ENCODE results near the genes ZNF790, ZNF585A, SPINT2, KCNK6, CATSPERG and PSMD8.

GRCh38 chr19:36771429-36772237 is 974 bp downstream of the ZNF850 start:
- RRBS = 12% methylated on average over 6 of the region's 26 CpGs
CAGE:
- cytosol, long polyA plus RNA = no peak
- long polyA plus RNA = no peak
- nucleus, long polyA plus RNA = no peak

- RRBS = 3% methylated on average over 5 of the region's 43 CpGs
CAGE:
- cytosol, long polyA plus RNA = no peak
- long polyA plus RNA = no peak
- nucleus, long polyA plus RNA = start-site peak on the minus strand at chr19:36838370-36838384, 36 reads
Measured at GRCh38 chr19:36838224-36839094, at the start of gene ZNF790. ZNF790 (minus strand) TSS chr19:36838387.

- RRBS = no CpG with 5 or more reads among the region's 3 CpGs
CAGE:
- cytosol, long polyA plus RNA = no peak
- long polyA plus RNA = no peak
- nucleus, long polyA plus RNA = no peak
Measured at GRCh38 chr19:36851597-36851825, 835 bp downstream of the ZNF345 start.

- RRBS = no CpG with 5 or more reads among the region's 28 CpGs
CAGE:
- cytosol, long polyA plus RNA = no peak
- long polyA plus RNA = no peak
- nucleus, long polyA plus RNA = start-site peak on the minus strand at chr19:37172688-37172708, 134 reads
Measured at GRCh38 chr19:37172292-37173059, at the start of gene ZNF585A. ZNF585A (minus strand) TSS chr19:37172695.

GRCh38 chr19:37595944-37596199 is 1.2 kb downstream of the ZNF540 start:
- RRBS = no CpG with 5 or more reads among the region's 1 CpG
CAGE:
- cytosol, long polyA plus RNA = no peak
- long polyA plus RNA = no peak
- nucleus, long polyA plus RNA = no peak

DNA sequence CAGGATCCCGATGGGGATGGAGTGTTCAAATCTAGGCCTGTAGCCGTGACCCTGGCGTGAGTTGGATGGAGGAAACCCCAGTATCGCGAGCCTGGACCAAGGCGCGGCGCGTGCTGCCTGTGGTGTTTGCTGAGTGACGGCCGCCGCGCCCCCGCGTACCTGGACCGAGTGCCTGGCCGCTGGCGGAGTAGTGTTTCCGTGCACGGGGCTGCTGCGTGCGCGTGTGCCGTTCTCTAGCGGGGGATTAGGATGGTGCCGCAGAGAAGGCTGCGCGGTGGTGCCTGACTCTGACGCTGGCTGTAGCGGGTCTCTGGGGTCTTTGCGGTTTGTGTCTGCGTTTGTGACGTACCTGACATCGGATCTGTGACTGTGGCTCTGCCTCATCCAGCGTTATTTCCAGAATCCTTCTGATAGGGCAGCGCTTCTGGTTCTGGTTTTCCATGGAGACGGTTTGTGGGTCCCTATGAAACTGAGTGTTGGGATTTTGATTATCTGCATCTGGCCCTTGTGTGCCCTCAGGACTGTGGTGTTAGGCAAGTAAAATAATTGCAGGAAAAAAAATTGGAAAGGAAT is 782 bp upstream of the ZFP30 start:
- RRBS = no CpG with 5 or more reads among the region's 37 CpGs
CAGE:
- cytosol, long polyA plus RNA = no peak
- long polyA plus RNA = no peak
- nucleus, long polyA plus RNA = start-site peak on the minus strand centred at position 284 of the sequence, 123 bp wide, 92 reads

DNA sequence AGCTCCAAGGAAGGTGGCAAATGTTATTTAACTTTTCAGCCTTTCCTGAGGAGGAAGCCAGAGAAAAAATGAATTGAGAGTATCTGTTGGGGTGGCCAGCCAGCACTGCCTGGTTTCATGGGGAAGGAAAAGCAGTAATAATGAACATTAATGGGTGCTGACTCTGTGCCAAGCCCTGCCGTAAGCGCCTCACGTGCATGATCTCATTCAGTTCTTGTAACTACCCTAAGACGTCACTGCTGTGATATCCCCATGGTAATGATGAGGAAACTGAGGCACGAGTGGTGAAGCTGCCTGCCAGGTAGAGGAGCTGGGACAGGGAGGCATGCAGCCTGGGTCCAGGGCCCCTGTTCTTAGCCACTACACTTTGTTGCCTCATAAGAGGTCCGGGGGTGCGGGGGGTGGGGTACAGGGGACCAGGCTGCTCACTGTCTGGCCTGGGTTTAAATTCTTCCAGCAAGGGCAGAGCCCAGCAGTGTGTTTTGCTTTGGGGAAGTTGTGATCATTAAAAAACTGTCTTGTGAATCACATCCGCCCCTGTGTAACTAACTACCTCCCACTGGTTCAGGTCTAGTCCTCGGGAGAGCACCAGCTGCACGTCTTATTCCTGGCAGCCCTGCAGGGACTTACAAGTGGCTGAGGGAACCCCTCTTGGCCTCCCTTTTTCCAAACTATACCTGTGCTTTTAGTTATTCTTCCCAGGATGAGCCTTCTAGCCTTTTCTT is 127.3 kb downstream of the SIPA1L3 start:
- RRBS = no CpG with 5 or more reads among the region's 10 CpGs
CAGE:
- cytosol, long polyA plus RNA = no peak
- long polyA plus RNA = no peak
- nucleus, long polyA plus RNA = no peak

GRCh38 chr19:38055129-38055863 is 148.3 kb downstream of the SIPA1L3 start:
- RRBS = no CpG with 5 or more reads among the region's 9 CpGs
CAGE:
- cytosol, long polyA plus RNA = no peak
- long polyA plus RNA = no peak
- nucleus, long polyA plus RNA = no peak

- RRBS = under 1% methylated on average over 23 of the region's 104 CpGs
CAGE:
- cytosol, long polyA plus RNA = start-site peak on the plus strand at chr19:38264509-38264886, 9,546 reads
- long polyA plus RNA = start-site peak on the plus strand at chr19:38264512-38264886, 9,328 and 6,691 reads in 2 replicates
- nucleus, long polyA plus RNA = start-site peak on the plus strand at chr19:38264539-38264665, 2,385 reads; start-site peak on the plus strand at chr19:38264812-38264886, 2,278 reads
Measured at GRCh38 chr19:38263913-38265131, at the start of gene SPINT2. SPINT2 (plus strand) TSS chr19:38264573.

DNA sequence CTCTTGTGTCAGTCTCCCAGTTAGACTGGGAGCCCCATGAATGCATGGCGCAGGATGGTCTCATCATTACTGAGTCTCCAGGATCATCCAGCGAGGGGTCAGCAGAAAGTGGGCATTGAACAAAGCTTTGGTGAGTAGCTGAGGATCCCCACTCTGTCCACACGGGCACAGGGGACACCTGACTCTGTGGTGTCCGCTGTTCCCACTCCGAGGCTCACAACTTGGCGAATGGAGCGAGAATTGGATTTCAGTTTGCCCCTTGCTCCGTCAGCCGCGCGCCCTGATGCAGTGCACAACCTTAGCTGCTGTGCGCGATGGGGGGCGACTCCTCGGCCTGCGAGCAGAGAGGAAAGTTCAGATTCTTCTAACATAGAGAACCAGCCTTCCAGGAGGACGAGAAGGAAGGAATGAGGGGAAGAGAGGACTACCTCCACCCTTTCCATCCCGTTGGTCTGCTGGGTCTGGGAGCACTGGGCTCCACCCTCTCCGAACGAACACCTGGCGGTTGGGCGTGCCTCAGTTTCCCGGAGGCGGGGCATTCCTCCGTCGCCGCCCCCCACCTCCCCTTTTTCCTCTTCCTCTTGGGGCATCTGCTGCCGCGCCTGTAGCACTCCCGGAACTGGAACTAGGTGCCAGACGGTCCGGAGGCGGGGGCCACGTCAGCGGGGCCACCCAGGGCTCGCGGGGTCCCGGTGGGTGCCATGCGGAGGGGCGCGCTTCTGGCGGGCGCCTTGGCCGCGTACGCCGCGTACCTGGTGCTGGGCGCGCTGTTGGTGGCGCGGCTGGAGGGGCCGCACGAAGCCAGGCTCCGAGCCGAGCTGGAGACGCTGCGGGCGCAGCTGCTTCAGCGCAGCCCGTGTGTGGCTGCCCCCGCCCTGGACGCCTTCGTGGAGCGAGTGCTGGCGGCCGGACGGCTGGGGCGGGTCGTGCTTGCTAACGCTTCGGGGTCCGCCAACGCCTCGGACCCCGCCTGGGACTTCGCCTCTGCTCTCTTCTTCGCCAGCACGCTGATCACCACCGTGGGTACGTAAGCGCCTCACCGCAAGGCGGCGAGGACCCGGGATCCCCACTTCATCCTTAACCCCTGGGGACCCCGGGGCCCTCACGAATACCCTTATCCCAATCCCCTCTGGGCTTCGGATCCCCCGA is at the start of gene KCNK6:
KCNK6 (plus strand) TSS at position 596 of the 1,149 bp plus-strand sequence.
- RRBS = 3% methylated on average over 19 of the region's 90 CpGs
CAGE:
- cytosol, long polyA plus RNA = start-site peak on the minus strand centred at position 492 of the sequence, 70 bp wide, 10 reads
- long polyA plus RNA = start-site peak on the plus strand centred at position 611 of the sequence, 36 bp wide, 50 and 45 reads in 2 replicates
- nucleus, long polyA plus RNA = start-site peak on the minus strand centred at position 459 of the sequence, 27 bp wide, 17 reads

GRCh38 chr19:38328196-38329035 is 7.2 kb upstream of the CATSPERG start:
- RRBS = no CpG with 5 or more reads among the region's 5 CpGs
CAGE:
- cytosol, long polyA plus RNA = no peak
- long polyA plus RNA = no peak
- nucleus, long polyA plus RNA = no peak

DNA sequence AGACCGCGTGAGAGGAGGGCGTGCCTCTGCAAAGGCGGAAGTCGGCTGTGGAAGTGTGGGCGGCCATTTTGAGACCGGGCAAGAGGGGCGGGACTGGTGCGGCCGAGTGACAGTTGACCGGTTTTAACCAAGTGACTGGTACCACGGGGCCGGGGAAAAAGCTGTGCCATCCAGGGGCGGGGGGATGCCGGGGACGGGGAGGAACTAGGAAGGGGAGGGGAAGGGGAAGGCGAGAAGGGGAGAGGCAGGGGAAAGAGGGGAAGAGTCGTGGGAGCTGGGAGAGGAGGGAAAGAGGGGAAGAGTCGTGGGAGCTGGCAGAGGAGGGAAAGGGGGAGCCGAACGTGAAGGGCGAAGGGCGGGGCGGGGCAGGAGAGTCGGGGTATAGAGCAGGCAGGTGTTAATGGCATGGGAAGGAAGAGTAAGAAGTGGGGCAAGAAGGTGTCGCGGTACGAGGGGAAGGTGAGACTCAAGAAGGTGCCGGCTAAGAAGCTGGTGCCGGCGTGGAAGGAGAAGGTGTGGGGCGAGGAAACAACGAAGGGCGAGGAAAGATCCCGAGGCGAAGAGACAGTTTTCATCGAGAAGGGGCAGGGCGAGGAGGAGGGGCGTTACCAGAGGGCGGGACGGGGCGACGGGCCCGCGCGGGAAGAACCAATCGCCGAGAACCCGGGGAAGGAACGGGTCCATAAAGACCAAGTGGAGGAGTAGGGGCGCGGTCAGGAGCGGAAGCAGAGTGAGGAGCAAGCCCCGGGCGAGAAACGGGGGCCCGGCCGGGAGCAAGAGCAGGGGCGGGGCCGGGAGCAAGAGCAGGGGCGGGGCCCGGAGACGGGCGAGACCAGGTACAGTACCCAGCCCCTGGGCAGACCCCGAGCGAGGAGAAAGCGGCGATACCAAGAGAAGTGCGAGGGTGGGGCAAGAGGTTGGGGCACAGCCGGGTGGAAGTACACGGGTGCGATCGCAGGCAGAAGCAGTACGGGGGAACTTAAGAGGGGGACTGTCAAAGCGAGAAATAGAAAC is at the start of gene CATSPERG:
CATSPERG (plus strand) TSS at position 93 of the 1,014 bp plus-strand sequence.
- RRBS = 3% methylated on average over 12 of the region's 75 CpGs
CAGE:
- cytosol, long polyA plus RNA = no peak
- long polyA plus RNA = no peak
- nucleus, long polyA plus RNA = no peak

DNA sequence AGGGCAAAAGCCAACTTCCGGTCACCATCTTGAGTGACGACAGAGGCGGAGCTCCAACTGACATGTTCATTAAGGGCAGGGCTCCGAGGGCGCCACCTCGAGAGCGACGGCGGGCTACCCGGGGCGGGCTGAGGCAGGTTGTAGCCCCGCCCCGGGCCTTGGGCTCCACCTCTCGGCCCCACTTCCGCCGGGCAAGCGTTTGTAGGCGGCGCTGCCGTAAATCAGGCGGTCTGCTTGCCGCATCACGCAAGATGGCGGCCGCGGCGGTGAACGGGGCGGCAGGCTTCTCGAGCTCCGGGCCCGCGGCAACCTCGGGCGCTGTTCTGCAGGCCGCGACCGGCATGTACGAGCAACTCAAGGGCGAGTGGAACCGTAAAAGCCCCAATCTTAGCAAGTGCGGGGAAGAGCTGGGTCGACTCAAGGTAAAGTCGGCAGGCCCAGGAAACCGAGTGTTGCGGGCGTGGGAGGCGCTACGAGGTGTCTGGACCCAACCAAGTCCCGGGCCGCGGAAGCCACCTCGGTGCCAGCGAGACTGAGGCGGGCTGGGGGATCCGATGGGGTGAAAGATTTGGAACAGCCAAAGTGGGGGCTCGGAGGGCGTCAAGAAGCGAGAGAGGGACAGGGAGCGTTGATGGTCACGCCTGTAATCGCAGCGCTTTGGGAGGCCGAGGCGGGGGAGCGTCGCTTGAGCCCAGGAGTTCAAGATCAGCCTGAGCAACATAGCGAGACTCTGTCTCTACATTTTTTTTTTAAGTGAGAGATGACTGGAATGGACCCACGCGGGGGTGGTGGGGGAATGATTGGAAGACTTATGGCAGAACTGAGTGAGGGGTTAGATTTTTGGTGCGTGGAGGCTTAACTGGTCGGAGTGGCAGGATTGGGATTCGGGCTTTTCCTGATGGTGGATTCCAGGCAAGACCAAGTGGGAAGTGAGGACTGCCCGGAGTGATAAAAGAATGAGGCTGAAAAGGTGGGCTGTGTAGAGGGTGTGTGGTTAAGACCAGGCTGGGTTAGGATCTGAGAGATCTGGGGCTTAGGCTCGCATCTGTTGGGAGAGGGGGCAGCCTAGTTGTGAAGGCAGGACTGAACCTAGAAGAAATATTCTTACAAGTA is at the start of gene PSMD8:
PSMD8 (plus strand) TSS at position 32 of the 1,113 bp plus-strand sequence.
- RRBS = under 1% methylated on average over 29 of the region's 75 CpGs
CAGE:
- cytosol, long polyA plus RNA = start-site peak on the plus strand centred at position 266 of the sequence, 105 bp wide, 6,271 reads
- long polyA plus RNA = start-site peak on the plus strand centred at position 243 of the sequence, 71 bp wide, 7,344 and 8,347 reads in 2 replicates
- nucleus, long polyA plus RNA = start-site peak on the plus strand centred at position 248 of the sequence, 51 bp wide, 3,103 reads

- RRBS = 95% methylated on average over 14 of the region's 39 CpGs
CAGE:
- cytosol, long polyA plus RNA = no peak
- long polyA plus RNA = no peak
- nucleus, long polyA plus RNA = no peak
Measured at GRCh38 chr19:38395894-38396157, 7.1 kb upstream of the FAM98C start.

DNA sequence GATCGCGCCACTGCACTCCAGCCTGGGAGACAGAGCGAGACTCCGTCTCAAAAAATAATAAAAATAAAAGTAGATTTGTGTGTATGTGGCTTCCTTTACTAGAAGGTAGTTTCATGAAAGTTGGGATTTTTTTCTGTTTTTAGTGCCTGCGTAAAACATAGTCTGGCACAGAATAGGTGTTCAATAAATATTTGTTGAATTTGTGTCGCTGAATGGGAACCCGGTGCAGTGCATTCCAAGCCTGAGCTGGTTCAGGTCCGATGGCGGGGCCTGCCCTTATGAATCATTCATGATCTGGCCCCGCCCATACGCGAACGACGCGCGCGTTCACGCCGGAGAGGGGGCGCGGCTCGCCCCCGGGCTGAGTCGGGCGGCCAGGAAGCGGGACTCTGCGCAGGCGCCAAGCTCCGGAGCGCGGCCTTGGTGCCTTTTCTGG is 309 bp upstream of the ACTN4 start:
- RRBS = 1% methylated on average over 18 of the region's 31 CpGs
CAGE:
- cytosol, long polyA plus RNA = no peak
- long polyA plus RNA = no peak
- nucleus, long polyA plus RNA = no peak

DNA sequence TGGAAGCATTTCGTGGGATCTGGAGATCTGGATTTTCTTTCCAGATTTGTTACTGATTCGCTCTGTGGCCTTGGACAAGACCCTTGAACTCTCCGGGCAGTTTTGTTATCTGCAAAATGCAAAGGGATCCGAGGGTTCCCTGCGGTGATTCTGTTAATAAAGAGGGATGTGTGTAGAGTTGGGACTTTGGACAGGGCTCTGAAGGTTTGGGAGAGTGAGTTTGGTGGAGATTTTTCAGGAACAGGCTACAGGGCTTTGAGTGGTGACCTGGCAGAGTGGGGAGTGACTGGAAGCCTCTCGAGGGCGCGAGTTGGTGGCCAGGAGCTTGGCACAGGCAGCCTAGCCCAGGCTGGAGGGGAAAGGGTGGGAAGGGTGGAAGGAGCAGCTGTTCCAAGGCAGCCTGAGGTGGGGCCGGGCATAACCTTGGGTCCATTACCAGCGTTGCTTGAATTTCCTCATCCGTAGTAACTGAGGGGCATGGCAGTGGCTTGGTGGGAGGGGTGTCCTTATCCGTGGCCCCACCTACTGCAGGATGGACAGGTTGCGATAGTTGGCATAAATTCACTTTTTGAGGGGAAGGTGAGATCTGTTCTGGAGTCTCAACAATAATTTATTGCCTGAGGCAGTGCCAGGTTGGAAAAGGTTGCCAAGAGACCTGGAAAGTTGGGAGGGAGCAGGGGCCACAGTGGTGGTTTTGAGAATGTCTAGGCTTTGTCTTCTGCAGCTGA is 2.1 kb downstream of the ACTN4 start:
- RRBS = no CpG with 5 or more reads among the region's 13 CpGs
CAGE:
- cytosol, long polyA plus RNA = no peak
- long polyA plus RNA = no peak
- nucleus, long polyA plus RNA = no peak

- RRBS = no CpG with 5 or more reads among the region's 20 CpGs
CAGE:
- cytosol, long polyA plus RNA = no peak
- long polyA plus RNA = no peak
- nucleus, long polyA plus RNA = no peak
Measured at GRCh38 chr19:38665861-38666644, 18.6 kb downstream of the ACTN4 start.

GRCh38 chr19:38691733-38692965 is 44.7 kb downstream of the ACTN4 start:
- RRBS = no CpG with 5 or more reads among the region's 35 CpGs
CAGE:
- cytosol, long polyA plus RNA = no peak
- long polyA plus RNA = no peak
- nucleus, long polyA plus RNA = no peak

- RRBS = 96% methylated on average over 3 of the region's 15 CpGs
CAGE:
- cytosol, long polyA plus RNA = no peak
- long polyA plus RNA = no peak
- nucleus, long polyA plus RNA = no peak
Measured at GRCh38 chr19:38722701-38723461, 21.4 kb downstream of the CAPN12 start.

- RRBS = no CpG with 5 or more reads among the region's 9 CpGs
CAGE:
- cytosol, long polyA plus RNA = no peak
- long polyA plus RNA = no peak
- nucleus, long polyA plus RNA = no peak
Measured at GRCh38 chr19:38793175-38793656, 4.2 kb downstream of the LGALS7B start.